ENCODE data around the gene COBL.

GRCh38 chr7:50667391-50668294, 102.4 kb upstream of the DDC start:
- RRBS: no CpG with 5 or more reads among the region's 11 CpGs

DNA sequence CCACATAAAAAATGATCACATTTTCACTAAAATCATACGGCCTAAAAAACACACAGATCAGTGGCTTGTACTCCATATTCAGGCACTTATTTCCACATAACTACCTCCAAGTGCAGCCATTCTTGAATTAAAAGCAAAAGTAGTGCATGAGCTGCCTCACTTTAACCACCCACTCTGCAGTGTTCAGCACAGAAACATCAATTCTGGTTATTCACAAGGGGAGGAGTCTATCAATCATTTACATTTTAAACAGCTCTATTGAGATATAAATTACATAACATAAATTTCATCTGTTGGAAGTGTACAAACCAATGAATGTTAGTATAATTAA, 70.2 kb downstream of the GRB10 start:
- RRBS: no CpG with 5 or more reads among the region's 1 CpG

DNA sequence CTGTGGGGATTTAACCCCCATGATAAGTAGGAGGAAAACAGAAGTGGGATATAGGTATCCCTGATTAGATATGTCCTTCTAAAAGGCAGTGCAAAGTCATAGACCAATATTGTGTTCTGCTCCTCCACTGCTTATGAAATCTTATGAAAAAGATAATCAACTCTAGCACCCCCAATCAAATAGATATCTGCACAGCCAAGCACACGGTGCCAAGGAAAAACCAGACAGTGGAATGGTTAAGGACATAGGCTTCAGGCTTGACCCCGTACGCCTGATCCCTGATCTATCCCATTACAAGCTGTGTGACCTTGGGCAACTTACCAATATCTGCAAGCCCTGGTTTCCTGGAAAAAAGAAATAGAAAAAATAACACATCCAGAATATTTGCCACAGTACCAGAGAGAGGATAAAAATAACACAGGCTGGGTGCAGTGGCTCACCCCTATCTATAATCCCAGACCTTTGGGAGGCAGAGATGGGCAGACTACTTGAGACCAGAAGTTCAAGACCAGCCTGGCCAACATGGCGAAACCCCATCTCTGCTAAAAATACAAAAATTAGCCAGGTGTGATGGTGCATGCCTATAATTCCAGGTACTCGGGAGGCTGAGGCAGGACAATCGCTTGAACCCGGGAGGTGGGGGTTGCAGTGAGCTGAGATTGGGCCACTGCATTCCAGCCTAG, 56.9 kb downstream of the GRB10 start:
- RRBS: no CpG with 5 or more reads among the region's 7 CpGs

DNA sequence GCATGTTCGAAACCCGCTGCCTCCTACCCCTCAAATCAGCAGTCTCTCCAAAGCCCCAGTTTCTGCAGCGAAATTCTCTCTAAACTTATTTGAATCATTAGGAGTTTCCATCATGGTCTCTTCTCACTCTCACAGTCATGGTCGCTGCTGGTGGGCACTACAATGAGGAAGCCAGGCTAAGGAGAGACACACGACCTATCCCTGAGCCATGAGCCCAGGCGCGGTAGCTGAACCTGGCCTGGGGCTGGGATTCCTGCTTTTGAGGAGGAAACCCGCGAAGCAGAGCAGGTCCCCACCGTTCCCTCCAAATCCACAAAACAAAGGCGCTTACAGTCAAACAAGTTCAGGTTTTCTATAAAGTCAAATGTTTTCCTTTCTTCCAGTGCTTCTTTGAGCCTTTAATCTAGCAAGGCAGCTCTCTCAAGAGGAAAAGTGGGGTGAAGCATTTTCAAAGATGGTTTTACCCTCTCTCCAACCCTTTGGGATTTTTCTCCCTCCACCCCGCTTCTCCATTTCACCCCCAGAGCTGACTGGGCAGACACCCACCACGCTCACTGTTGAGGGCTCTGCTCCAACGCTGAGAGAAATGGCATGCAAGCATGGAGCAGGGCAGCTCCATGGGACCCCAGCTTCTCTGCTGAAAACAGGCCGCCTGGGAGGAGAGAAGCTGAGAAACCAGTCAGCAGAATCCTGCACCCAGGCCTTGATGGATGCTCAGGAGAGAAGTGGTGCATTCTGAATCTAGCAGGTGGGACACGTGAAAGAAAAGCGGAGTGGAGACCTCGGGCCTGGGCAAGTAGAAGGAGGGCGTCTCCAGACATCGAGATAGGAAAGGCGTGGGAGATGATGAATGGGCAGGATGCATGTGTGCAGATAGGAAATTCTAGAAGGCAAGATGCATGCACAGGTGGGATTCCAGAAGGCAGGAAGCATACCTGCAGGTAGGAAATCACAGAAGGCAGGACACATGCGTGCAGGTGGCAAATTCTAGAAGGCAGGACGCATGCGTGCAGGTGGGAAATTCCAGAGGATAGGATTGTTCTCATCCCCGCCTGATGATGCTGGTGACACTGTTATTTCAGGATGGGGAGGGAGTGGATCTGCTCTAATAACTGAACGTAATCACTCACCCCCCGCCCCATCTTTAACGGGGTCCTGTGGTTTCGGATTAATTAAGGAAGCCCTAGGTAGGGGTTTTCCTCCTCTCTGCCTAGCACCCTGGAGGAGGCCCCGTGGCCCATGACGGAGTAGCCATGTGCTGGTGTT, 35.2 kb downstream of the GRB10 start:
- RRBS: no CpG with 5 or more reads among the region's 31 CpGs

DNA sequence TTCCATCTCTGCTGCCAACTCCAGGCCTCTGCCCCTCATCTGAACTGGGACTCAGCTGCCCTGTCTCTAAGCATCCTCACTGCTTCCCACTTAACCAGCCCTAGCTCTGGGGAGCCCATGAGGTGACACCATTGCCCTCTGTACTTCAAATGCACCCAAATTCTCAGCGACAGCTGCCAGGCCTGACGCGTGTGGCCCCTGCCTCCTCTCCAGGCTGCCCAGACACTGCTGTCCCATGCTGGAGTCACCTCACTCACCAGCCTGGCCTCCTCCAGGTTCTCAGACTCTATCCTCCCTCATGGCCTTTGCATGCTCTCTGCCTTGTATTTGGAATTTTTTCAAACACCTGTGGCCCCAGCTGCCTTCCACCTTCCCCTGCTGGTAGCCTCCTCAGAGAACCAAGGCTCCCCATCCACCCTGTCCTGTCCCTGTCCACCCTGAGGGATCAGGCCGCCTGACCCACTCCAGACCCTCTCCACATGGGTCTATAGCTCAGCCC, 18.9 kb downstream of the GRB10 start:
- RRBS: no CpG with 5 or more reads among the region's 4 CpGs

DNA sequence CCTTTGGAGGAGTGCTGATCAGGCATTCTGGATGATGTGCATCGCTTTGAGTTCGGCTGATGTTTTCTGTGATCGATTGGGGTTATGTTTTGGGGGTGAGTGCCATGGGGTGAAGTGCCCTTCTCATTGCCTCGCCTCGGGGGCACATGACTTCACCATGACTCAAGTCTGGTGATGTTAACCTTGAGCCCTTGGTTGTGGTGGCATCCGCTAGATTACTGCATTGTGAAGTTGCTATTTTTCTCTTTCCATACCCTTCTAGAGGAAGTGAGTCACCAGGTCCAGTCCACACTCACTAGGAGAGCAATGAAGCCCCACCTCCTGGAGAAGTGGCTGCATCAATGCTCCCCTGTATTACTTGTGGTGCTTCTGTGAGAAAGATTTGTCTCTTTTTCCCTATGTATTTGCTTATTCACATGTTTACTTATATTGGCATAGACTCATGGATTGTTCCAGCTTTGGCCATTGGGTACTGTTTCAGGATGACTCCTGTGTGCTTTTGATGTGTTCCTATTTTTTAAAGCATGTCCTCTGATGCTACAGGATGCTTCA, 44.1 kb upstream of the GRB10 start:
- RRBS: no CpG with 5 or more reads among the region's 6 CpGs

- RRBS: no CpG with 5 or more reads among the region's 7 CpGs
These were observed 187.4 kb upstream of the GRB10 start for GRCh38 chr7:50970070-50970570.

- RRBS: no CpG with 5 or more reads among the region's 3 CpGs
These were observed 182.8 kb downstream of the COBL start for GRCh38 chr7:51133917-51134178.

DNA sequence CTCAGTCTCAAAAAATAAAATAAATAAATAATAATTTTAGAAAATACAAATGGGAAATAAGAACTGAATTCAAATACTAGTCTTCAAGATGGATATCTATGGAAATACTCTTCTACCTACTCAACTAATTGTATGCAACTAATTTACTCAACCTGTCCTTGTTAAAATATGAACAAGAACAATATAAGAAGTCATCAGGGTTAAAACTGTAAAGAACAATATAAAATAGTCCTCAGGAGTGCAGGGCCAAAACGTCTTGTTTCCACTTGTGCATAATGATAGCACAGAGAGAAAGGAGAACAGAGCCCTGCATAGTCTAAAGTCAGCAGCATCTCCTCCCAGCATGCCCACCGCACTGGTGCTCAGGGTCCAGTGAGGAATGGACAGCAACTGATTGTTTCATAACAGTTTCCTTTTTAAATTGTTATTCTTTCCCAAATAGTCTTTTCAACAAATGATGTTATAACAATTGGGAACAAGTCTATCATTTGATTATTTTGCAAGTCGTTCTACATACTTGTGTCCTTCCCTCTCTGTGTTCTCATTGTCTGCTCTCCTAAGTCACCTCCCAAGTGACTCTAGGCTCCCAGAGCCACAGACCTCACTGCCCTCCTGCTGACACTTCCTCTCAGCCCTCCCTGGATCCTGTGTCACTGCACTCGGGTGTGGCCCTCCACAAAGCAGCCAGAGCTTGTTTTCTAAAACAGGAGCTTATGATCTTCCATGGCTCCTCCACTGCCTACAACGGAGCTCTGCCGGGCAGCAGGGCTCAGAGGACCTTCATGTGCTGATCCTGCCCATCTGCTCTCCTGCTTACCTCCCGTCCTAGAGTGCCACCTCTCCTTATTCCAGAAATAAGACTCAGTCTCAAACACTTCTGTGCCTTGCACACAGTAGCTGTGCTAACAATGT, 27.6 kb downstream of the COBL start:
- RRBS: no CpG with 5 or more reads among the region's 7 CpGs

- RRBS: 5% methylated on average over 7 of the region's 23 CpGs
These were observed 1.4 kb downstream of the COBL start for GRCh38 chr7:51315085-51315800.

DNA sequence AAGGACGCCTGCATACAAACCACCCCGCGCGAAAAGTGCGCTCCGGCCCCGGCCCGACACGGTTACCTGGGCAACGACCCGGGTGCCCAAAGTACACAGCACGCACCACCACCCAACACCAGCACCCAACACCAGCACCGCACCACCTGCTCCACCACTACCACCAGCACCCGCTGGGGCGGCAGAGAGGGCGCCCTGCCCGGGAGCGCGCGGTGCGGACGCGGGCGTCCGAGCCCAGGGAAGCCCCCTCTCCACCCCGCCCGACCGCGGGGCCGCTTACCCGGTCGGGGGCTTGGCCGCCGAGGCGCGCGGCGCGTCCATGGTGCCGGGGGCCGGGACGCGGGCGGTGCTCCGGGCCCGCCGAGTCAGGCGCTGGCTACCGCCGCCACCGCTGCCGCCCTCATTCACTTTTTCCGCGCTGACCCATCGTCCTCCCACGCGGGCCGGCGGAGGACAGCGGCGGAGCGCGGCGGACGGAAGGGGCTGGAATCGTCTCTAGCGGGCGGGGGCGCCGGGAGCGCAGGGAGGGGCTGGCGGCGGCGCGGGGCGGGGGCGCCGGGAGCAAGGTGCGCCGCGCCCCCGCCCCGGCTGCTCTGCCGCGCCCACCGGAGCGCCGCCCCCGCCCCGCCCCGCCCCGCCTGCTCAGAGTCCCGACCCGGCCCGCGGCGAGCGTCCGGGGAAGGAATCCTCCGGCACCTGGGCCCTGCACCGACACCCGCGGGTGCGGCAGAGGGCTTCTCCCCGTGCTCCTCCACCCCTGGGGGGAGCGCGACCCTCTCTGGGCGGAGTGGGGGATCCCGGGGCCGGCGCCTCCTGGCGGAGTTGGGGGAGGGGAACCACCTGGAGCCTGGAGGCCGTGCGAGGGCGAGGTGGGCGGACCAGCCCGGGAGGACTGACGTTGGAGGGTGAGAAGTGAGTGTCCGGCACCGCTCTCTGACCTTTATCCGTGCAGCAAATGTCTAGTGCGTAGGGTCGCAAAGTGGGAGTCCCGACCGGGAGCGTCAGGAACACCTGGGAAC, at the start of gene COBL:
TSS of gene COBL (minus strand) at position 497 of the 1,019 bp plus-strand sequence.
- RRBS: 2% methylated on average over 86 of the region's 126 CpGs

DNA sequence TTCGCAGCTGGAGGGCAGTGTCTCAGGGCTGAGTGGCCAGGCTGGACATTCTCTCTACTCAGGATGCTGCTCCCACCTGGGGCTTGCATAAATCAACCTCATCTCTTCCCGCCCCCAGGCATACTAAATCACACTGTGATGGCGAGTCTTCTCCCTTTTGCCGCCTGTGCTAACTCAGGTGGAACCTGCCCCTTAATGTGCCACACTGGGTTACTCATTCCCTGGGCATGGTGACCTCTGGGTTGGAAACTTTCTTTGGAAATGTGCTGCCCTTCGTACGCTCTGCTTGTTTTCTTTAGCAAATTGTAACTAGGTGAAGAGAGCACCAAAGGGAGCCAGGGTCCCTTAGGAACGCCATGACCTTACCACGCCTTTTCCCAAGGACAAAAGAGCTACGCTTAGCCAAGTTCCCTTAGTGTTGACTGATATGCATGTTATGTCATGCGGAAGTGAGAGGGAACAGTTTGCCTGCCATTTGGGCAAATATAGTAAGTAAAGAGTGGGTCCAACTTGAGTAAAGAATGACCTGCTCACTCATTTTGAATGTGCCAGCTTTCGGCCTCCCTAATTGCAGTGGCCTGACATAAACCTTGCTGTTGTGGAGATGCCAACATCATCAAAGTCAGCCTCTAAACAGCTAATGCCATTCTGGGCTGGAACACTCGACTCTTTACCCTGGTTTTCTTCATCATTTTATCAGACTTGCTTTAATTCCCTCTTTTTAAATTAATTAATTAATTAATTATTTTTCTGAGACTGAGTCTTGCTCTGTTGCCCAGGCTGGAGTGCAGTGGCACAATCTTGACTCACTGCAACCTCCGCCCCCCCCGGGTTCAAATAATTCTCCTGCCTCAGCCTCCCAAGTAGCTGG, 40.6 kb upstream of the COBL start:
- RRBS: no CpG with 5 or more reads among the region's 14 CpGs

DNA sequence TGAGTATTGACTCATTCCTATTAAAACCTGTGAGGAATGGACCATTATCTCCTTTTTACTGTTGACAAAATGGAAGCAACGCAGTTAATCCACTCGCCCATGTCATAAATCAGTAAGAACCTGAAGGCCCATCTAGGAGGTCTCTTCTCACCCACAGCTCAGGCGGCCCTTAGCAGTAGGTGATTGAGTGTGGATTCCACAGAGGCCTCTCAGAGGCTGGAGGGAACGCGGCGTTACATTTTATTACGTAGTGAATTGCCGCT, 290.2 kb upstream of the COBL start:
- RRBS: no CpG with 5 or more reads among the region's 8 CpGs

DNA sequence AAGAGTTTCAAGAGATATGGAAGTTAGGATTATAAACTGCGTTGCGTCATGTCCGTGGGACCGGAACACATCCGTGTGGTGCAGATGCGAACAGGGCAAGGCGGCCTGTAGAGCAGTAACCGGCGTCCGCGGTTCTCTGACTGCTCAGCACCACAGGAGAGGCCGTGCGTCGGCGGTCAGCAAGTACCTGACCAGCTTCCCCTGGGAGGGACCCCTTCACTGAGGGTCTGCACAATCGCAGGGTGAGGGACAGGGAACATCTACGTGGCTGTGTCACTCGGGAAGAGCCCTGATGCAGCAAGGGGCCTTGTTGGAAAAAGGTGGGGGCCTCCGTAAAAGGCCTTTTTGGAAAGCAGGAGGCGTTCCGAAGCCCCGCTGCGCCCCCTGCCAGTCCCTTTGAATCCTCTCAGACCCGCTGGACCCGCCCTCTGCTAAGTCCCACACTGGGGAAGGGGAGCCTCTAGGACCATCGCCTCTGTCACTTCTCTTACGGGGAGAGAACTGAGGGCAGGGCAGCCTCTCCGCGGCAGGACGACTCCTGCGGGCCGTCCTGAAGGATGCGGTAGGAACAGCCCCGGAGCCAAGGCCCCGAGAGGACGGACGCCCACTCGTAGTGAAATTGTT, 771.6 kb upstream of the COBL start:
- RRBS: 24% methylated on average over 5 of the region's 38 CpGs

GRCh38 chr7:52874145-52874344, 161.4 kb upstream of the POM121L12 start:
- RRBS: no CpG with 5 or more reads among the region's 1 CpG

GRCh38 chr7:55019790-55020147, 952 bp downstream of the EGFR start:
- RRBS: 1% methylated on average over 11 of the region's 32 CpGs

DNA sequence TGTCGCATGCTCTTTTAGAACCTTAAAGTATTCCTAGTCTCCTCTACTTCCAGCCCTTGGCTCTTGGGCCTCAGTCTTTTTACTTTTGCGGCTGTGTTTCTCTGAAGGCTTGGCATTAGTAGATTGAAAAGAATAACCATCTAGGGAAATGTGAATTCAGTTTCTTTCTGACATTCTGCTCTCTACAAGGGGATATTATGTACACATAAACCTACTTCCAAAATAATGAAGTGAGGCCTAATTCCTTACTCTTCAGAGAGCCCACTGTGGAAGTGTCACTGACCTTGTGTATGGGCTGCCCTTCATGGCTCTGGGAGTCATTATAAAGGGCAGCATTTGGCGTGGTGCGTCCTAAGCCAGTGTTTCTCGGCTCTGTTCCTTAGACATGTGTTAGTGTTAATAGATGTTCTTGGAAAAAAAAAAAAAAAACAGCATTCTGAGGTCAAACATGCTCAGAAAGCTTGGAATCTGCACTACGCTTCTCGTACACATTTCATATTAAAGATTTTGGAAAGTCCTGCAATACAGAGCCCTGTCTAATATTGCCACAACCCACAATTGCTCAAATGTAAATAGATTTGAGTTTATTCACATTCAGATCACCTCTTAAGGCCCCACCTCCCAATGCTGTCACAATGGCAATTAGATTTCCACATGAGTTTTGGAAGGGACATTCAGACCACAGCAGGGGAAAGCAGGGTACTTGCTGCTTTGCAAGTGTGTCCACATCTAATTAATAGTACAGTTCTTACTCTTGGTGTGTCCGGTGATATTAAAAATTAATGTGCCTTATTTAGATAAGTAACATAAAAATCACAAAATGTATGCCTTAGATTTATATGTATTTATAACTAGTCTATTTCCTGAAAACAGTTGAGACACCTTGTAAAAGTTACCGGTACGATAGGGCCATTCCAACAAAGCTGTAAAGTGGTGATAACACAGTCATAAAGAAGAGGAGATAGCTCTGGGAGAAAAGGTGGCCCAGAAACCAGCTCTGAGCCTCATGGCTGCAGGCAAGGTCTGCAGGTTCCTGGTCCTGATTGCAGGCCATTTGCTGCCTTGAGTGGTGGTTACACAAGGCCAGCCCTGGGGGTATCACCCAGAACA, 27.7 kb downstream of the EGFR start:
- RRBS: 89% methylated on average over 2 of the region's 10 CpGs

GRCh38 chr7:55077371-55078429, 58.9 kb downstream of the EGFR start:
- RRBS: no CpG with 5 or more reads among the region's 36 CpGs

DNA sequence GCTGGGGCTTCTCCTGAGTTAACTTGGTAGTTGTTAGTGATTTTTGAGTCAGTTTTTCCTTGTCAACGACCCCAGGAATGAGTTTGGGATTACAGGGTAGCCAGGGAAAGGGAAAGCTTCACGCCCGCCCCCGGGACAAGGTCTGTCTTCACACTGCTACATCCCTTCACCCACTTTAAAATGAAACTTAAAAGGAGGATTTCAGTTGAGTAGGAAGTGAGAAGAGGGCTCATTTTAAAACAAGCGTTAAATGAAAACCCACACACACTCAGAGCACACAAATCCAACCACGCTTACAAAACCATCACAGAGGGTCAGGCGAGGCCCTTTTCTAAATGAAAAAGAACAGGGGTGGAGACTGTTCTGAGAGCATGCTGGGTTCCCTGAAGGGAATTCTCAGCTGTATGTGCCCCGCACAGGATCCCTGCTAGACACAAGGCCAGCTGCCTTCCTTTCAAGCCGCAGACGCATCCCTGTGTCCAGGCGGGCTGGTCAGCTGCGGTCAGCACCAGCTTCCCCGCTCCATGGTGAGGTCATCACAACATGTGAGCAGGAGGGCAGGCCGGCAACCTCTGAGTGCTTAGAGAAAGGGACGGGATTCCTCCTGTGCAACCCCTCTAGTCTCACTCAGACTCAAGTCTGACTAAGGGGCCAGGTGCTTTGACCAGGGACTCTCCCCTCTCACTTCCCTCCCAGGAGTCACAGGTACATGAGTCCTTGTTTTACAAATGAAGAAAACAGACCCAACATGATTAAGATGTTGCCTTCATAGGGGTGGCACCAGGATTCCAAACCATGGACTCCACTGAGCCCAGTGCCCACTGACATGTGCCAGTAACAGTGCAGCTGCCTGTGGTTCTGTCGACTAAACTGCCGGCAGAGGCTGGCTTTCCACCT, 111.8 kb downstream of the EGFR start:
- RRBS: no CpG with 5 or more reads among the region's 17 CpGs

- RRBS: no CpG with 5 or more reads among the region's 17 CpGs
These were observed 159.0 kb upstream of the LANCL2 start for GRCh38 chr7:55205707-55206956.